Measurements from ENCODE around the genes PPP1R2B, CYFIP2 and THG1L.

DNA sequence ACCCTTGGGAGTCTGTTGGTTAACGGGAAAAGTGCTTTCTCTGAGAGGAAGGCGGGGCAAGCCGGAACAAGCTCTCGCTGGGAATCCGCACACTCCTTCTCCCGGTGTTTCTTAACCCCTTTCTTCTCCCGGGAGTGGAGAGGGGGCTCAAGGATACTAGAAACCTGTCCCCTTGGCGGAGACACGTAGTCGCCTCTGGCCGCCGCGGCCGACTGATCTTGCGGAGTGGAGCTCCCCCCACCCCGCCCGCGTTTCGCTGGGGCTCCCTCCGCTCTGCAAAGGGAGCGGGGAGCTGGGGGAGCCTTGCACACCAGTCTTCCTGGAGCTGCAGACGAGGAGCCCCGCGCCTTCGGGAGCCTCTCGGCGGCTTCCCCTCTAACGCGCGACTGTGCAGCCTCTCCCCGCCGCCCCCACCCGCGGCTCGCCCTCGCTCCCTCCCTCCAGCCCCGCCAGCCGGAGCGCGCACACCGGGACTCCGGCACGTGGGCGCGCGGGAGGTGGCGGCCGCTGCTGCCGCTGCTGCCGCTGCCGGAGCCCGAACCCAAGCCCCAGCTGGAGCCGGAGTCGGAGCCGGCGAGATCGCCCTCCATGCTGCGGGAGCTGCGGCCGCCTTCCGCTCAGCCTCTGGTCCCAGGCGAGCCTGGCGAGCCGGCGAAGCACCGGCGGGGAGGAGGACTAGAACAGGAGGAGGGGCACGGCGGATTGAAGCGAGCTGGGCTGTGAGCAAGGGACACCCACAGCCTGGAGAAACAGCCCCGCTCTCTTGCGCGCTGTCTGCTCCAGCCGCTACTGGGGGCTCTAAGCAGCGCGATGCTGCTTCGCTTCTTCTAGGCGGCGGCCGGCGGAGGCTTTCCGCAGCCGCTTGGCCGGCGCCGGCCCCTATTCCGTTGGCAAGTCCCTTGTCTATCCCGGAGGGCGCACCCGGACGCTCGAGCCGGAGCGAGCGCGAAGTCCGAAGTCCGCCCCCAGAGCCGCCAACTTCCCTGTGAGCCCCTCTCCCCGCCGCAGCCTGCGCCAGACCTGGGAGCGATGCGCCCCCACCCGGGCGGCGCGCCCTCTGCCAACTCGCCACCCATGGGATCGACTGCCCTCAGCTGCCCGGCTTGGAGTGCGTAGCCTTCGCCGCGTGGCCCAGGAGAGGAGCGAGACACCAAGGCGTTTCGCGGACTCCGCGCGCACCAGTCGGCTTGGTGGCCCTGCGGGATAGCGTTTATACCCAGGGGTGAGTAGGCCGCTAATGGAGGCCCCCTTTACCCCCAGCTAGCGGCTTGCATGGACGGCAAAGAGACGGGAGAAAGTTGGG lies 598.7 kb upstream of the SGCD start:
- PRO-cap: no peak

DNA sequence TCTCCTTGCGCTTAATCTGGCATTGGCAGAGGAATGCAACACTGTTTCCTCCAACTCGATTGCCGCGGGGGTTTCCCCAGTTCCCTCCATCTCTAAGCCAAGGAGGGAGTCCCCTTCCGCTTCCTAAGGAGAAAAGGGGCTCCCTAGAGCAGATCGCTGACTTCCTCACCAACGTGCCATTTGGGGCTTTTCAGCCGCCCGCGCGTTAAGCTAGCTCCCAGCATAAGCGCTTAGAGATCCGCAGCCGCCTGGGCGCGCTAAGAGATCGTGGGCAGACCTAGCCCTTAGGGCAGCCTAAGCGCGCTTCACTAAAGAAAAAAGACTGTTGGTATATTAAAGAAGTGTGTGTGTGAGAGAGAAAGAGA lies 597.9 kb upstream of the SGCD start:
- PRO-cap: no peak

DNA sequence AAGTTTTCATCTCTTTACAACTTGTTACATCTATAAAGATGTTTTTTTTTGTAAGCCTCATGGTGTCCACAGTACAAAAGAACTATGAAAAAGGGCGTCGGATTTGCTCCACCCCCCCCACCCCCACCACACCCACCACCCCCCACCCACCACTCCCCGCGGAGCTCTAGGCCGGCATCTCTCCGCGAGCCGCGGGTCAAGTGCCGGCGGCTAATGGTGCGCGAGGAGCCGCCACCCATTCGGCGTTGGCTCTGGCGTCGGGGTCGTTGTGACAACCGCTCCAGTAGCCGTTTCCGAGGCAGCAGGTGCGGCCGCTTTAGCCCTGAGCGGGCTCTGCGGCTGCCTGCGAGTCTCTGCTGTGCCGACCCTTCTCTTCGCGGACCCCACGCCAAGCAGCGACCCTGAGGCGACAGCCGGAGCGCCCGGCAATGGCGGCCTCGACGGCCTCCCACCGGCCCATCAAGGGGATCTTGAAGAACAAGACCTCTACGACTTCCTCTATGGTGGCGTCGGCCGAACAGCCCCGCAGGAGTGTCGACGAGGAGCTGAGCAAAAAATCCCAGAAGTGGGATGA lies at the start of gene PPP1R2B:
TSS of gene PPP1R2B (plus strand) at position 161 of the 574 bp plus-strand sequence.
- PRO-cap: no peak

DNA sequence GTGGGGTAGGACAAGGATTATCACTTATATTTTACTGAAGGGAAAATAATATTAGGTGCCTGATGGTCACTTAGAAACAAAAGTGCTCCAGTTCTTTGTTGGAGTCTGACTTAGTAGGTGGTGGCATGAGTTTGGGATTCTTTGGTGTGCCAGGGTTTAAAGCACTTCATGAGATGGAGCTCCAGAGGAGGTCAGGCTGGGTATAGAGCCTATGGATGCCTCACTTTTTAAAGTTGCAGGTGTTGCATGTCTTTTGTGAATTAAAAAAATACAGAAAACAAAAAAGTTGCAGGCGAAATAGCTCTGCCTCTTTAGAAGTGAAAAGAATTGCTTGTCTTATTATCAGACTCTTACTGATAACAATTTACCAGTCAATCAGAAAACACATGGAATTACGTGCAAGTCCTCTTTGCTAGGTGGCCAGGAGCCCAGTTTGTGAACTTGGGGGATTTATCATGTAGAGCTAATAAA lies 1.6 kb downstream of the ITK start:
- PRO-cap: no peak

DNA sequence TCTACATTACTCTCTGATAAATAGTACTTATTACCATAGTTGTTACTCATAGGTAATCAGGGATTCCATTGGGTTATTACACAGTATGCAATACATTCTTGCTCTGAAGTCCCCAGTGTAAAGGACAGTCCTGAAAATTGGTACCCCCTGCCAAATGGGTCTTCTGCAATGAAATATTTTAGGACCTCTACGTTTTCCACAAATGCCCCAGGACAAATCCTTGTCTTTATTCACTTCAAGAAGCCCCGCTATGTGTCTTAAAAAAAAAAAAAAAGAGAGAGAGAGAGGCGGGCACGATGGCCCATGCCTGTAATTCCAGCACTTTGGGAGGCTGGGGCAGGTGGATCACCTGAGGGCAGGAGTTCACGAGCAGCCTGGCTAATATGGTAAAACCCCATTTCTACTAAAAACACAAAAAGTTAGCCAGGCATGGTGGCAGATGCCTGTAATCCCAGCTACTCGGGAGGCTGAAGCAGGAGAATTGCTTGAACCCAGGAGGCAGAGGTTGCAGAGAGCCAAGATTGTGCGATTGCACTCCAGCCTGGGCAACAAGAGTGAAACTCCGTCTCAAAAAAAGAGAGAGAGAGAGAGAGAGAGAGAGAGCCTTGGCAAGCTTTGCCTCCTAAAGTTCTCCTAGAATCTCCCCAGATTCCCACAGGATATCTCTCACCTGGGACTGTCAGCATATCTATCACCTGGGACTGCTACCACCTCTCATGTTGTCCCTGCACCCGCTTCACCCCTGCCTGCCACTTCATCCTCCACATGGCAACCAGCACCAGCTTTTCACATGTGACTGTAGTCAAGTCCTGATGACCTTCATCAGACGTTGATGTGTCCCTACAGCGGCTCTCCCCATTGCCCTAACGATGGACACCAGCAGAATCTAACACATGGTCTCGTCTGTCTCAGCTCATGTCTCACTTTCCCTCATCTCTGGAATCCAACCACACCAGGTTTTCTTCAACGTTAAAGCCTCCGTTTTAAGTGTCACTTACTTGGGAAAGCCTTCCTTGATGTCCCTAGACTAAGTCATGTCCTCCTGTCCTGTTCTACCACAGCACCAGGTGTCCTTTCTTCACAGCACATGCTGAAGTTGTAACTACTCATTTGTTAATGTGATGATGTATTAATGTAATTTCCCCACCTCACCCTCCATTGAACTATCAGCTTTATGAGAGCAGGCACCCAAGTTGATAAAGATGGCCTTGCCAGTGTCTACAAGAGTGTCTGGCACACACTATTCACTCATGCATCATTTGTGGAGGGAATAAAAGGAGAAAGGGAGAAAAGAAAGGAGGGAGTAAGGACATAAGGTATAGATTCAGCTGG lies 5.9 kb downstream of the ITK start:
- PRO-cap: no peak

GRCh38 chr5:157265942-157266952 lies at the start of gene CYFIP2:
TSS of gene CYFIP2 (plus strand) at chr5:157266123.
- PRO-cap: unidirectional peak, plus-strand start at chr5:157266103

GRCh38 chr5:157311311-157312048 lies 34.0 kb downstream of the FNDC9 start:
- PRO-cap: no peak

DNA sequence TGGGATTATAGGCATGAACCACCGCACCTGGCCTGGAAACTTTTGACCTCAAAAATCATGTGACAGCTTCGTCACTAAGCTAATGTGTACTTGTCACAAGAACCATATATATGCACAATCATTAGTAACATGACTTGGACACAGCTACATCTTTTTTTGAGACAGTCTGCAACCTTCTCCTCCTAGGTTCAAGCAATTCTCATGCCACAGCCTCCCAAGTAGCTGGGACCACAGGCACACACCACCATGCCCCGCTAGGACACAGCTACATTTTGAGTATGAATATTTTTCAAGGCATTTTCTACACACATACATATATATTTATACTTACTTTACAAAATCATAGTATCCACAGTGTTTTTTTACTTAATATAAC lies 40.0 kb downstream of the NIPAL4 start:
- PRO-cap: no peak

DNA sequence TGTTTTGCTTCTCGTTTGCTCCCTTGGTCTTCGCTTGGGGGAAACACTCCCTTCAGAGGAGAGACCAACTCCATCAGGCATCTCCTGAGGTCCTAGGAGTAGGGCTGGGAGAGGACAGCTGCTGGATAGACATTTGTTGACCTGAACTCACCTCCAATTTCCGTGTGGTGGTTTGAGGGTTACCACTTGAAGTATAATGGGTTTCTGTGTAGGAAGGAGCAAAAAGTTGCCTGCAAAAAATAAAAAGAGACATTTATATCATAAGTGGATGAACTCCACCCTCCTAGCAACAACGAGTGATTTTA lies 37.9 kb downstream of the ADAM19 start:
- PRO-cap: no peak

DNA sequence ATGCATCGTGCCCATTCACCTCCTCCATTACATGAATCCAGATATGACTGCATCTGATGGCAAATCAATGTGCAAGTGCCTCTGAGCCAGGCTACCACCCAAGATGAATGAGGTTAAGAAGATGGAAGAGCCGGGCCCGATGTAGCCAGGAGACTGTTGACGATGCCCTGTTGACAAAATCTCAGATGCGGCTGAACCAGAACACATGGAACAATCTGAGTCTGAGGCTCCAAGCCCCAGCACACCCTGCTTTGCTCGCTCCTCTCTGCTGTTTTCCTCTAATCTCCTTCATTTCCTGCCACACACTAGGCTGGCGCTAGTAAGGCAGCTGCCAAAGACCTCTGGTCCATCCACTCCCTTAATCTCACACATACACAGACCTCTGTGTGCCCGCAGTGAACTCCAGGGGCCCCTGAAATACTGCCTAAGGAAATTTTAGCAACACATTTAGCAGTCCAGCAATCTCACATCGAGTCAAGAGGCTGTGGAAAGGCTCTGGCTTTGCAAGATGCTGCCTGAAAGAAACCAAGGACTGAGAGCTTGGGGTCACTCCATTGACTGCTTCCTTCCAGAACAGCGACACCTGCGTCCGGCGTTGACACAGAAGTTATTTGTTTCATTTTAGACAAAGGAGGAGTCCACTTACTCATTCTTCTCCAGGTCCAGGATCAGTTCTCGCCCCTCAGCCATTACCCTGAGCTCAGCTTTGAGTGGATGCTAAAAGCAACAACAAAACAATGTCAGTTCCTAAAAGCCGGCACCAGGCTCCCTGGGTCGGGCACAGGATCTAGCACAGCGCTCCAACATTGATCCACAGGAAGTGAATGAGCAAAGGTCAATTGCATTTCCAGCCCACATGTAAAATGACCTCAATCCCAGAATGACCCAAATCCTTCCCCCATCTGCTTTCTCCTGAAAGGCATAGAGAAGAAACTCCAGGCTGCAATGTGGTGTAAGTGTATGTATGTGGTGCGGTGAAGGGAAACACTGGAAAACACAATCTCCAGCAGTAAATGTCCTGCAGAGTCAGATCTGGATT lies 11.5 kb downstream of the ADAM19 start:
- PRO-cap: no peak

GRCh38 chr5:157731068-157732043 lies at the start of gene THG1L:
TSS of gene THG1L (plus strand) at chr5:157731420.
- PRO-cap: unidirectional peak, minus-strand start at chr5:157731675

DNA sequence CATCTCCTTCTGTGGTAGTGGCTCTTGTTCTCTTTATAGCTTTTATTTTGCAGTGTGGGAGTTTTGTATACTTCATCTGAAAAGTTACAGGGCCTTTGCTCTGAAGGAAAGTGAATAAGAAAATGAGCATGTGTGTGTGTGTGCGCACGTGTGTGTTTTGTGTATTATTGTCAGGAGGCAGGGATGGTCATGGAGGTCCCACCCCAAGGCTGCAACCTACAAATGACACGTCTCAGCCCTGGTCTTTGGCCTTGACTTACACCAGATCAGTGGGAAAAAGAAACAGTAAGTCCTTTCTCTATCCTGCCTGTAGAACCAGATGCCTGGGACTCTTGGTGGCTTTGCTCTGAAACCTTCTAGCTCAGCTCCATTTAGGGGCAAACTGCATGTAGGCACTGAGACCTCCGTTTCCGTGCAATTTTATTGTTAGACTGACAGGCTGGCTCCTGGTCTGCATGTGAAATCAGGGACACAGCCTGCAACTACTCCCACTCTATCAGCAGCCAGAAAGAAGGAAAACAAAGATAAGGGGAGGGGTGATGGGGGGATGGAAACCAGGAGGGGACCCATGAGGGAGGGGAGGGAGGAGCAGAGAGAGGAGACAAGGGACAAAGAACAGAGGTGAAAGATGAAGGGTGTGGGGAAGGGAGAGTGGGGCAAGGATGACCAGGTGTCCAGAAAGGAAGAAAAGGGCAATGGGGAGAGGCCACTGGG lies 316.5 kb upstream of the CLINT1 start:
- PRO-cap: no peak

DNA sequence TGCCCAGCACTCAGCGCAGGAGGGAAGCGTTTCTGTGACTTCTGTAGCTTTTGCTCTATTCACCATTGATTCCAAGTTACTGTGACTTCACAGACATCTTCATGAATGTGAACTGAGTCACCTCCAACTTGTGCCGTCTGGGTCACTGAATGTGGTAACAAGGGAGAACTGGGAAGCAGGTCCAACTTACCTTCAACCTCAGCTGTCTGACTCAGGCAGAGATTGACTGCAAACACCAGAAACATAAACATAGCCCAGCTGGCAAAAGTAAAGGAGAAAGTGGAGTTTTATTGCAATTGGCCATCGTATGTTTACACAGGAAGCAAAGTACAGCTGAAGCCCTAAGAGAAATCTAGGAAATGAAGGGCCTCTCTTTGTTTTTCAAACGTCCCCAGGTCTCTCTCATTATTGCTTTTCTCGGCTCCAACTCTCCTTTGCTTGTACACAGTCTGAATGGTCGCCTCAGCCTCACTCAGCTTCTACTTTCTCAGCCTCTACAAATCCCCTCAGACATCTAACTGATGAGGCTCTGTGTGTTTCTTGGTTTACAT lies 428.9 kb upstream of the CLINT1 start:
- PRO-cap: no peak

- PRO-cap: no peak
These were observed 531.6 kb upstream of the CLINT1 start for GRCh38 chr5:158390502-158390921.

GRCh38 chr5:158698700-158699195 lies 401.0 kb downstream of the EBF1 start:
- PRO-cap: no peak

DNA sequence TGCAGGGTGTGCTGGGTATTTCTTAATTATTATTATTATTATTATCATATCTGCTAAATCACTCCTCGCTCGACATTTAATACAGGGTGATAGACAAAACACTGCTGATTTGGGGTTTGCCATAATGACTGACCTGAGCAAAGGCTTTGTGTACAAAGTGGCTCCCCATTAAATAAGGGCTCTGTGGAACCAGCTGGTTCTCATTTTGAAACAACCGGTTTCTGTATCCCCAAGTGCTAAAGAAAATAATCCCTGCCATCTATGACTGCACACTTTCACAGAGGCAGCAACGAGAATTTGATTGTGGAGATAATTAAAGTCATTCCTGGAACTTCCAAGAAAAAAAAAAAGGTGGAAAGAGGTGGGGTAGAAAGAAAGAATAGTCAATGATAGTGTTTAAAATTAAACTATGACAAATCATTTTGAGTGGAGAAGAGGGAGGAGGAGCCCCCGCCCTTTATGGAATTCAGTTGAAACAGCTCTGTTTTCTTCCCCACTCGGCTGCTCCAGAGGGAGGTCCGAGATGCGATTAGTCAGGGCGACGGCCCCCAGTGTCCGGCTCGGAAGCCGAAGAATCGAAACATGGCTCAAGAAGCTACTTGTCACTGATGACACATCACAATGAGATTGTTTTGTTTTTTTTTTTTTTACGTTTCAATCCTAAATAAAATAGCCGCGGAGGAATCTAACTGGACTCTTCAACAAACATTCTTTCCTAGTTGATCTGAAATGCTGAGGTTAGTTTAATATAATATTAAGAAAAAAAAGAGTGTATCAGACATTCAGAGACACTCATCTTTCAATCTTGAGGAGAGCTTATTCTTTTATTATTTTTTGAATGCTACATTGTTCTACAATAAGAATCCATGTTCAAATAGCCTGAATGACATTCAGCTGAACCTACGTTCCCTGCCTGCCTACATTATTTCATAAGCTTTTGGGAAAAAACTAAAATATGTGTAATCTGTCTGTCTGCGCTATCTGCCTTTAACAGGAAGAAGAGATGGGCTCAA lies 38.3 kb downstream of the EBF1 start:
- PRO-cap: unidirectional peak, plus-strand start at position 460 of the sequence

GRCh38 chr5:159090446-159090674 lies 9.4 kb downstream of the EBF1 start:
- PRO-cap: unidirectional peak, minus-strand start at chr5:159090514

- PRO-cap: no peak
These were observed 2.7 kb upstream of the EBF1 start for GRCh38 chr5:159102248-159102892.

DNA sequence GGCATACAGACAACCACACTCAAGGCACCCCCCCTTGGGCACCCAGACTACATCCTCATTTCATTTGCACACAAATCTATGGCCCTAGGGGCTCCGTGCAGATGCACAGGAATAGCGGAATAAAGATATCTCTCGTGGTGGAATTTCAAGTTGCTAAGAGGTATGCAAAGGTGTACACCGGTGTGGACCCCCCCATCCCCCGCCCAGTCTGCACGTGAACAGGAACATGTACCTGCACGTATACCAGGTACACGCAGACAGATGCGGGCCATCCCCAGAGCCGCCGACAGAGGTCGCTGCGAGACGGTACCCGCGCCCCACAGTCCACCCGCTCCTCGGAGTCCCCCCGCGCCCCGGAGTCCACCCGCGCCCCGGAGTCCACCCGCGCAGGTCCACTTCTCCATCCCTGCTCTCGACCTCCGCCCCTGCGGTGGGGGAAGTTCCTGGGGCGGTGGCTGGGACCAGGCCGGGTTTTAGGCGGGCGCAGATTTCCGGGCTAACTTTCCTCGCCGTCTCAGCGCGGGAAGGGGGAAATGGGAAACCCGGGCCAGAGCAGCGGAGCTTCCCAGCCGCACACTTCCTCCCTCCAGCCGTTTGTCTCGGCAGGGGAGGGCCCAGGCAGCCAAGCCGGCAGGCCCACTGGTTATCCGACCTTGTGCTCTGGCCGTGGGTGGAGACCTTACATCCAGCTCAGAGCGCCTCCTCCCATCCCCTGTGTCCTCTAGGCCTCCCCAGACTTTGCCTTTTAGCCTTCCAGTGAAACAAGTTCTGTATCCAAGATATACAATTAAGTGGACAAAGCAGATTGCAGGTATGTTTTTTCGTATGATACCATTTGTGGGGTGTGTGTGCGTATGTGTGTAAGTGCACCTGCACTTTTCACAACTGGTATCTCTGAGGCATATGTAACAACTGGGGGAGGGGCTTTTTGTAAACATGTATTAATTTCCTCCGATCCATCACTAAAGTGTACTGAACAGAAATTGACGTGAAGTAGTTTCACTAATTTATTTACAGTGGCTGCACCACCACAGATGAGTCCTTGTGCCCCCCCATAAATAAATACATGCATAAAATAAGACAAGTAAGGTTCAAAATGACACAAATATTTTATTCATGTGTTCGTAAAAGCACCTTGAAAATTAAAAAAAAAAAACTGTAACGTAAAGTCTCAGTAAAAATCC lies 1.3 kb upstream of the IL12B start:
- PRO-cap: no peak

DNA sequence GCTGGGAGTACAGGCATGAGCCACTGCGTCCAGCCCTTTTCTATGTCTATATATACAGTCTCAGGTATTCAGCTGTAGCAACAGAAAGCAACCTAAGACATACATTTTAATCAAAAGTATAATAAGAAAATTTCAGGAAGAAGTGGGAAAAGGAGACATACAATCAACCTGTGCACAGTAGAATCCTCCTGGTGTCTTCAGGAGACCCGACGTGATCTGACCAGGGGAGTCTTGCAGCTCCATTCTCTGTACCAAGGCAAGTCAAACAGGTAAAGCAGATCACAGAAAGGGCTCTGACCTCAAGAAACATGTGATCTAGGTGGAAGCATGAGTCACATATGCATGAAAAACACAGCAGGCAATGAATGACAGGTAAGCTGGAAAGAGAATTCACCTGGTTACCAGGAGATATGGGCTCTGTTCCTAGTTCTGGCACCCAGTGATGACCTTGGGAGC lies 19.5 kb upstream of the FABP6 start:
- PRO-cap: no peak

Measured in ascending aorta (tissue), 1 donor.